HTR-8/SVneo (cell line): ENCODE measurements around a stretch of chr9.

DNA sequence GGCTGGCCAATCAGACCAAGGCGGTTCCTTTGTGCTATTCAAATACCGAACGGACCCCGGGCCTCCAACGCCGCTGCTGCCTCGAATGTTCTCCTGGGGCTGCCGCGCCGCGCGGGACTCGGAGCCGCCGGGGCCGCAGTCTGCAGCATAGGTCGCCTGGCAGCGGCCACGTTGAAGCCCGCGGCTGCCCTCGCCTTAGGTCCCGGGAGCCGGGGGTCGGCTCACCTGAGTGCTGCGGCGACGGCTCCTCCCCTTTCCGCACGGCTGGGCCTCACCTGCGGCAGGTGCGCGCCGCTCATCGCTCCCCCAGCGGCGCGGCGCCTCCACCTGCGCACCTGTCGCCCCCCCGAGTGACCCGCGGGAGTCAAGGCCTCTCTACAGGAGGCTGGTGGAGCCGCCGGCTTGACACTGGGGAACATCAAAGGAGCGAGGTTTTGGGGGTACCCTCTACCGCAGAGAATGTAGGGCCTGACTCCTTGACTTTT, 364 bp upstream of the IER5L start:
- RRBS = 3% methylated on average over 22 of the region's 48 CpGs

GRCh38 chr9:129203111-129203762, 25.2 kb upstream of the IER5L start:
- RRBS = 38% methylated on average over 12 of the region's 30 CpGs

GRCh38 chr9:129253900-129254743, 76.1 kb upstream of the IER5L start:
- RRBS = 95% methylated on average over 6 of the region's 27 CpGs

GRCh38 chr9:129337496-129338064, 159.5 kb upstream of the IER5L start:
- RRBS = no CpG with 5 or more reads among the region's 20 CpGs

- RRBS = 56% methylated on average over 6 of the region's 26 CpGs
Measured at GRCh38 chr9:129401770-129402891, 218.8 kb downstream of the C9orf50 start.

DNA sequence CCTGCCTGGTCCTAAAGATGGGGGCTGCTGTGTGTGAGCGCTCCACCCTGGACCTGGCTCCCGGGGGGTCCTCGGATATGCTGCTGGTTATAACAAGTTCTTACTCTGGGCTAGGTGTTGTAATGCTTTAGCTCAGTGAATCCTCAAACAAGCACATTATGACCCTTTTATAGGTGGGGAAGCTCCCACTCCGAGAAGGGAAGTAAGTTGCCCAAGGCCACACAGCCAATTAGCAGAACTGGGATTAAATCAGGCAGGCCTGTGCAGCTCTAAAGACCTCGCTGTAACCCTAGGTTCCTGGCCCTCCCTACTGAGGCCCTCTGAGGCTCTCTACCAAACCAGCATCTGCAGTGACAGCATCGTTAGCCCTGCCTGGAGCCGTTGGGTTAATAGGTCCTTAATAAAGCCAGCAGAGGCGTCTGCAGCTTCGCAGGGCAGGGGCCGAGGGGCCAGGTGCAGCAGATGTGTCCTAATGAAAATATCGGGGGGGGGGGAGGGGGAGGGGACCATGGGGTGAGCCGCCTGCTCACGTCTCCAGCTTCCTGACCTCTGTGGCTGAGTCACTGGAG, 204.1 kb downstream of the C9orf50 start:
- RRBS = no CpG with 5 or more reads among the region's 13 CpGs

DNA sequence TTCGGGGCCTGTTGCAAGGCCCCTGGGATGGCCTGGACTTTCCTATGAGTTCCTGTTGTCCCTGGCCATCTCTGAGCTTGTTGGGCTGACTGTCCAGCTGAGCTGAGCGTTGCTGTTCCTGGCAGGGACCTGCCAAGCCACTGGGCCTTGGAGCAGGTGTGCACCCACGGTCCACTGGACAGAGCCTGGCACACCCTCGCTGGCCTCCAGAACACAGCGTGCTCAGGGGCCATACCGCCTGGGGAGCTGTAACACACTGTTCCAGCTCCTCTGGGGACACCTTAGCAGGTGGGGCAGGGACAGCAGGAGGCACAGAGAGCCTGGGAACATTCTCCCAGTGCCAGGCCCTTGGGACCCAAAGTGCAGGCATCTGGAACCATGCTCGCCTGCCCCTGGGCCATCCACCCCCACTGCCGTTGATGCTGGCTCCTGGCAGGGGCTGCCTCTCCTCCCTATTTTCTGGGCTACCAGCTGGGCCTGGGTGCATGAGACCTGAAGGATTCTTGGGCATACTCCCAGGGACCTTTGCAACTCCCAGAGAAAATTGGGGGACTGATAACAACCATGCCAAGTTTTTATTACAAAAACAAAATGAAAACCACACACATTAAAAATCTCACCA, 188.1 kb downstream of the C9orf50 start:
- RRBS = no CpG with 5 or more reads among the region's 8 CpGs

DNA sequence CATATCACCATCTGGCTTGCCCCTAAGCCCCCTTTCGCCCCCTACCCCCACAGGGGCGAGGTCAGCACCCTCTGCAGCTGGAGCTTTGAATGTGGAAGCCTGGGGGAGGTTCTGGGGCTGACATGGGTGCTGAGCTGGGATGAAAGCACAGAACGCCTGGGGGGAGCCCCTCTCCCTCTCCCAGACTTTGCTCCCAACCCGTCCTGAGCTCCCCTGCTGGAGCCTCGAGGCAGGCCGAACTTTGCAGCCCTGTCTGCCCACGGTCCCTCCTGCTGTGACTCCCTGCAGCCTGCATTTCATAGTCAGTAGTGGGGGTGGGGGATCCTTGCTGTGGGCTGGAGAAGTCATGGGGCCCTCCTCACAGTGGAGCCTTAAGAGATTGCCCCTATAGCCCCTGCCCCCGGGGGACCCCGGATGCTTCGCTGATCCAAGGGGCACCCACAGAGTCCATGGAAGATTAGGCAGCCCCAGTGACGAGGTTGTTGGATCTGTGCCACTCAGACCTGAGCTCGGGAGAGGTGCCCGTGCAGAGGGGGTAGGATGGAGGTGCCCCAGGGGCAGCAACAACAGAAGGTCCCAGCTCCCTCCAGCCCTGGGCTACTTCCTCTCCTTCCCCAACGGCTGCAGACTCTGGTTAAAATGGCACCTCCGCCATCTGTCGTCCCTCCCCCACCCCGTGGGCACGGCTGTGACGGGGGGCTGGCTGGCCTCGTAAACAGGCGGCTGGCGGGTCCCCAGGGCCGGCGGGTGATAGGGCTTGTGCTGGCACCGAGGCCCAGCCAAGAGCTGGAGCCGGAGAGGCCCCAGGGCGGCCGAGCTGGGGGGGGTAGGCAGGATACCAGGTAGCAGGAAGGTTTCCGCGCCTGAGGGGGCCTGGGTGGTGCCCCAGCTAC, 162.0 kb downstream of the C9orf50 start:
- RRBS = 72% methylated on average over 6 of the region's 30 CpGs

DNA sequence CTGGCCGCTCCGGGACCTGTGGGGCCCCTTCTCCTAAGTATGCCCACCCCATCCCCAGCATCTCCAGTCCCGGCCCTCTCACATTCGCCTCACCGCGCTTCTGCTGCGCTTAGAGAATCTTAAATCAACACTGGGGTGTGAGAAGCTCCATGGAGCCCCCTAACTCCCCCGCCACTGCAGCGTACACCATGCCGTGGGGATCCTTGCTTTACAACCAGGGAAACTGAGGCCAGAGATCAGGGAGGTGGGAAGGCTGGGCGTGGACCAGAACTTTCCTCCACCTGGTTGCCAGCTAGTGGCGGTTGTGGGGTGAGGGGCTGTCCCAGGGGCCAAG, 161.3 kb downstream of the C9orf50 start:
- RRBS = 94% methylated on average over 3 of the region's 12 CpGs

GRCh38 chr9:129459929-129460425, 160.9 kb downstream of the C9orf50 start:
- RRBS = 17% methylated on average over 5 of the region's 15 CpGs

GRCh38 chr9:129483980-129484406, 136.9 kb downstream of the C9orf50 start:
- RRBS = no CpG with 5 or more reads among the region's 8 CpGs

- RRBS = no CpG with 5 or more reads among the region's 9 CpGs
Measured at GRCh38 chr9:129493118-129493904, 127.6 kb downstream of the C9orf50 start.

GRCh38 chr9:129496532-129497563, 124.1 kb downstream of the C9orf50 start:
- RRBS = 9% methylated on average over 17 of the region's 53 CpGs

DNA sequence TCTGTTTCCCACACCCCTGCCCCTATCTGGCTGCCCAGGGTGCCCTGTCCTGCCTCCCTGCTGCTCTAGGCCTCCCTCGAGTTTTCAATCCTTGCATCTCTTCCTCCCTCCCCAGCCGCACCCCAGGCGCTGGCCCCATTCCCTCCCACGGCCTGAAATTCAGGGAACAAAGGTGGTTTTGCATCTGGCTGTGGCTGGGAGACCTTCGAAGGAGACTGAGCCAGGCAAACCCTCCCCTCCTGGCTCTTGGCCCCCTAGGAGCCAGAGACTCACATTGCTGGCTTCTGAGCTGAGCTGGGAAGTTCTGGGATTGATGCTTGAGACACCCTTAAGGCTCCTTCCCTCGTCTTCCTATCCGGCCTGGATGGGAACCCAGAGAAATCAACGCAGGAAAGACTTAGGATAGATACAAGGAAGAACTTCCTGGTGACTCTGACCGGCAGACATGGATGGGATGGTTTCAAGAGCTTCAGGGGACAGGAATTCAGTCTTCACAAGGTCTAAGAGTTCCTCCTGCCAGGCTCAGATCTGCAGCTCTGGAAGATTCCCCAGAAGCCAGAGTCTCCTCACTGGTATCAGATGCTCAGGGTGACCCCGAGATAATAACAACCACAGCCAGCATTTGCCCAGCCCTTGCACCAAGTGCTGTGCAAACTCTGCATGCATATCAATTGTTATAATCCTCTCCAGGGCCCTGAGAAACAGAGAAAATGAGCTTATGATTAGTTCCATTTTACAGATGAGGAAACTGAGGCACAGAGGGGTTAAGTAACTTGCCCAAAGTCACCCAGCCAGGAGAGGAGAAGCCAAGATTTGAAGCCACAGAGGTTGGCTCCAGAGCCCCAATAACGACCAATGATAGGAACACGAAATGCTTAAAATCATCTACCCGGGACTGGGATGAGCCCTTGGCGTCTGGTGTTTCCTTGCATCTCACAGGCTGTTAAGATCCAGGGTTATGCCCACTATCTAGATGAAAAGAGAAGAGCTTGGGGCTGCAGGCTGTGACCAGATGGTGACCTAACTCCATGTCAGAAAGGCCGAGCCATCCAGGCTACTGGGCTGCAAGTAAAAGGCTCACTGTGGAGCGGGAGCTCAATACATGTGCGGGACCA, 120.0 kb downstream of the C9orf50 start:
- RRBS = 86% methylated on average over 1 of the region's 17 CpGs

DNA sequence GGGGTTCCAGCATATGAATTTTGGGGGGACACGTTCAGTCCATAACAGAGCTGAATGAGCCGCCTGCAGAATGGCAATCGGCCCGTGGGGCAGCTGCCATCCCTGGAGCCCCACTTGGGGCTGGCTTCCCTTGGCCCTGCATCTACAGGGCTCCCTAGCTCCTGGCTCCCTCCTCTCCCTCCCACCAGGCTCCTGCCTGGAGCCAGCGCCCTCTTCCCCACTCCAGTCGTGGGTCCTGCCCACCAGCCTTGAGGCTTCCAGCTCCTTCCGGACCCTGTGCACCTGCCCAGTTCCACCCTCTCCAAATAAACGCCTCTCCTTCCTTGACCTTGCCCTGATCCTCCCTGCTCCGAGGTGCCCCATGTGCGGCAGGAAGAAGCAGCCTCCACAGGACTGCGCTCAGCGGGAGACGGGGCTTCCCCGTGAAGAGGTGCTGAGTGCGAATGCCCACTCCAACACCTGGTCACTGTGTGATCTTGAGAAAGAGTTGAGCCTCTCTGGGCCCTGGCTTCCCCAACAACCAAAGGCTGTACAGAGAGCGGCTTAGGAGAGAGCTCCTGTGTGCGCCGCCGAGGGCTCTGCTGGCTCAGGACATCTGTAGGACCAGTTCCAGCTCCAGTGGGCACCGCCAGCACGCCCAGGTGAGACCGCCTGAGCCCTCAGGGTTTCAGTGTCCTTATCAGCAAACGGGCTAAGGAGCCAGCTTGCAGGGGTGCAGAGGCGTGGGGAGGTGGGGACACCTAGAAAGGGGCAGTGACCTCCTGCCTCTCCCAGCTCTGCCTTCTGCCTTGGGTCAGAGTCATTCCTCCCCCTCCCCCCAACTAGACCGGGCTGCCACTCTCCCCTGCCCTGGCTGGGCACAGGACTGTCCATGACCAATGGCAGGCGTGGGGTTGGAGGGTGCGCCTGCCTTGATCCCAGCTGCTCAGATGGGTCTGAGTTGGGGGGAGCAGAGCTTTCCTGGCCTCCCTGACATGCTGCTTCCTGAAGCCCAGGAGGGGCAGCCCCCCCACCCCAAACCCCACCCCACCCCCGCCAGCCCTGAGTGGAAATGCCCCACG, 12.0 kb downstream of the C9orf50 start:
- RRBS = no CpG with 5 or more reads among the region's 29 CpGs

DNA sequence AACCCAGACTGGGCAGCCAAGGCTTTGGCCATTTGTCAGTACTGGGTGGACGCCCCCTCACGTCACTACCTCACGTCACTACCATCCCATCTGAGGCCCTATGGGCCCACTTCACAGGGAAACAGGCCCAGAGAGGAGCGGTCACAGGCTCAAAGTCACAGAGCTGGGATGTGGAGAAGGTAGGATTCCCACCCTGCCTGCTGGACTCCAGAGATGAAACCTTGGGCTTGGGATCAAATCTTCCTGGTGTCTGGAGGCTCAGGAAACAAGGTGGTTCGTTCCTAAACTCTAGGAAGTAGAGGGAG, 33.1 kb downstream of the PRRX2 start:
- RRBS = no CpG with 5 or more reads among the region's 5 CpGs

DNA sequence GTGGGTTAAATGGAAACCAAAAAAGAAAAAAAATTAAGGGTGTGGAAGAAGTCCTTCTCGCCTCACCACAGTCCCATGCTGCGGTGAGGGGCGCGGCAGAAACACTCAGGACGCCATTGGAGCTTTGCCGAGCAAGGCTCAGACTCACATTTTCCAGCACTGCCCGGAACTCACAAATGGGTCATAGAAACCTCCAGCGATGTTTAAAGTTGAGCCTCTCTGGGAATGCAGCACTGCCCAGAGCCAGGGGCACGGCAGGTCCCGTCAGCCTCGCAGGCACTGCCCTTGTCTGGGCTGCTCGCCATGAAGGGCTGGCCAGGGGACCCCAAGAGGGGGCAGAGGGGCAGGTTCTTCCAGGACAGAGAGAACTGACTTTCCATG, 38.2 kb downstream of the PRRX2 start:
- RRBS = no CpG with 5 or more reads among the region's 12 CpGs

DNA sequence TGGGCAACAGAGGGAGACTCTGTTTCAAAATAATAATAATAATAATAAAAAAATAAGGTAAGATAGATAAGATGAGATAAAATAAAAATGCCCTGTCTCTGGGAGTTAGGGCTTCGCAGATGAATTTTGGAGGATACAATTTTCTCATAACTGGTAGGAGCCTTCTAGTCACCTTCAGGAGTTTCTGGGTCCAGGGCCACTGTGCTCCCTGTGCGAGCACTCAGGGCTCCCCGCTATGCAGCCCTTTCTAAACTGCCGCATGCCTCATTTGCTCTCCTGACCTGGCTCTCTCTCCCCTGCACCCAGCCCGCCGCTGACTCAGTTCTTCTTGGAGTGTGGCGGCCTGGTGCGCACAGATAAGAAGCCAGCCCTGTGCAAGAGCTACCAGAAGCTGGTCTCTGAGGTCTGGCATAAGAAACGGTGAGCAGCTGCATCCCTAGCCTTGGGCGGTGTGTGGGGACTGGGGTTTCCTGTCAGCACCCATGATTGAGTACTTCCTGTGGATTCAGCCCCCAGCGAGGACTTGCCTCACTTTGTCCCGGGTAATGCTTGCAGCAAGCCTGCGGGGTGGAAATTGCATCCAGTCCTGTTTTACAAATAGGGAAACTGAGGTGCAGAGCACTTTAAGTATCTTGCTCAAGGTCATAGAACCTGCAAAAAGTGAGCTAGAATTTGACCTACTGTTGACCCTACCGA, 27.8 kb downstream of the USP20 start:
- RRBS = no CpG with 5 or more reads among the region's 14 CpGs

GRCh38 chr9:129891437-129892213, 56.4 kb downstream of the USP20 start:
- RRBS = no CpG with 5 or more reads among the region's 12 CpGs

- RRBS = no CpG with 5 or more reads among the region's 3 CpGs
Measured at GRCh38 chr9:129914136-129914558, 78.9 kb downstream of the USP20 start.